Melanocyte of skin (primary cell): ENCODE data around the genes ALKBH7, SLC25A41 and MBD3L4.

- CAGE, long polyA plus RNA, 2 experiments, result no peak in any of the 2 experiments
Observed at GRCh38 chr19:5805818-5806491, 1.1 kb downstream of the NRTN start.

GRCh38 chr19:5915305-5915786 is 1.3 kb downstream of the CAPS start:
- CAGE, long polyA plus RNA, 2 experiments, result no peak in any of the 2 experiments

DNA sequence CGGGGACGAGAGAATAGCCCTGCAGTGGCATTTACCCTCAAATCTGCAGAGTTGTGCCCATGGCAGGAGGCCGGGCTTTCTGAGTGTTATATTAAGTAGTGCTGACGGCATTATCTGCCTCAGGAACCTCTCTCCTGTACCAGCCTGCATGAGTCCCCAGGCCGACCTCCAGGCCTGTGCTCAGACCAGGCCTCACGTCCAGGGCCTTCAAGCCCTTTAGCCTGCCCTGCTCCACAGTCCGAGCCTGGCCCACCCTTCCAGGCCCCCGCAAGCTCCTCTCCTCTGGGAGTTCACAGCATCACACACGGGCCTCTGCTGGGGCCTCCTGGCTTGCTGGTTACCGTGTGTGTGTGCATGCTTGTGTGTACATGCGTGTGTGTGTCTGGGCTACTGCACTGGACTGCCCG is 26.8 kb downstream of the CAPS start:
- CAGE, long polyA plus RNA, 2 experiments, result no peak in any of the 2 experiments

GRCh38 chr19:5968375-5969441 is 9.2 kb downstream of the RANBP3 start:
- CAGE, long polyA plus RNA, 2 experiments, result no peak in any of the 2 experiments

DNA sequence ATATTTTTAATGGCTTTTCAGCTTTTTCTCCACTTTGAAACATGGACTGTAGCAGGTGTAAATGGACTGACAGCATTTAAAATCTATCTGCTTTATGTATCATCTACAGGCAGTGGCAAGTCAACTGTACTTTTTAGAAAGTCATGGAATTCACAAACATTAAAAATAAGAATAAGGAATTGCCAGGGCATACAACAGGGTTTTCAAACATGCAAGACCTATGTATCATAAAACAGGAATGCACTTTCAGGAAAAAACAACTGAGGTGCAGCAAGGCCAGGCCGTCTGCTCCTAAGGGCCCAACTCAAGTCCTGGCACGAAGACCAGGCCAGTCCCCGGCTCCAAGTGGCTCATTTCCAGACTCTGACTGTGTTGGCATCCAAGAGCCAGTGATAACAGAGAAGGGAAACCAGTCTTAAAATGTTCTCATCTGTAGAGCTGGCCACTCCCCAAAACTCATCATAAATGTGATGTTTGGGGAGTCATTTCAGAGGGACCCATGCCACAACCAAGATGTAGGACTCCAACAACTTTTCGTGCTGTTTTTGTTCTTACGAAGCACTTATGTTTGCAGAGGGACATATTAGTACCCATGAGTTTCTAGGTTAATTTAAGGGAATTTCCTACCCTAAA is 7.0 kb downstream of the RFX2 start:
- CAGE, long polyA plus RNA, 2 experiments, result no peak in any of the 2 experiments

- CAGE, long polyA plus RNA, 2 experiments, result no peak in any of the 2 experiments
Observed at GRCh38 chr19:6372637-6373403, at the start of gene ALKBH7. Gene ALKBH7, plus strand, starts transcription at chr19:6372794.

DNA sequence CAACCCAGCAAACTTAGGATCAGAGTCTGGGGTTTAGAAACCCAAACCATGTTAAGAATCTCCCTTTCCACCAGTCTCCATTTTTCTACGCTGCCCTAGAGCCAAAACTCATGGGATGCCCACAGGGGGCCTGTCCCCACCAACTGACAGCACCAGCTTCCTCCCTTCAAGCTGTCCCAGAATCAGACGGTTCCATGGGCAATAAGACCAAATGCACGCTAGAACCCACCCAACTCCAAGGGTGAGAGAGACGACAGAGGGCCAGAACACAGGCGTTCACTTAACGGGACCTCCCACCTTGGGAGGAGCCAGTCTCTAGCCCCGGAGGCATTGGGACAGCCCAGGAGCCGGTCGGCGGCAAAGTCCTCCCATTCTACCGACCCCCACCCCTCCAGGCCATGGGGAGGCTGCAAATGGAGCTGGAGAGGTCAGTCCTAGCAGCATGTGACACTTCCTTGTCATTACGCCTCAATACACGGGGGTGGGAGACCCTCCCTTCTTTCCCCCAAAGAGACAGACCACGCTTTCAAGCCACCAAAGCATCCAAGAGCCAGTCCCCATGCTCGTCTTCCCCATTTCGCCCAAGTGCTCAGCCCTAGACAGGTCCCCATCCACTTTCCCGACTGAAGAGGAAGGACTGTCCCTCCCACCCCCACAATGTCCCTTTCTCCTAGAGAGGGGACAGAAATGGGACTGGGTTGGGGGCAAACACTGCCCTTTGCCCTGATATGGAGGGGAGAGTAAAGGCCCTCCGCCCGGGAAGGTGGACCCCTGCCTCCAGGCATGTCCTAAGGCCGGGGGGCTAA is 1.0 kb downstream of the KHSRP start:
- CAGE, long polyA plus RNA, 2 experiments, result no peak in any of the 2 experiments

DNA sequence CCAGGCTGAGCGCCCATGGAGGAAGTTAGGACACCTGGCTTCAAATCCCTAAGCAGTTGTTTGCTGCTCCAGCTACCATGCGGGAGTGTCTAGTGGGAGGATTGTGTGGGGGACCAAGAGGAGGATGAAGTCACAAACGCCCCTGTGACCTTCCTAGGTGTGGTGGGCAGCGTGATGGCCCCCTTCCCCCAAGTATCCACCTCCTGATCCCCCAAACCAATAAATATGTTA is at the start of gene SLC25A41:
TSS of gene SLC25A41 (minus strand) at position 87 of the 231 bp plus-strand sequence.
- CAGE, long polyA plus RNA, 2 experiments, result no peak in any of the 2 experiments

GRCh38 chr19:6467324-6468151 is 3.5 kb downstream of the CRB3 start:
- CAGE, long polyA plus RNA, 2 experiments, result no peak in any of the 2 experiments

GRCh38 chr19:6515869-6516780 is 14.0 kb upstream of the TUBB4A start:
- CAGE, long polyA plus RNA, 2 experiments, result no peak in any of the 2 experiments

DNA sequence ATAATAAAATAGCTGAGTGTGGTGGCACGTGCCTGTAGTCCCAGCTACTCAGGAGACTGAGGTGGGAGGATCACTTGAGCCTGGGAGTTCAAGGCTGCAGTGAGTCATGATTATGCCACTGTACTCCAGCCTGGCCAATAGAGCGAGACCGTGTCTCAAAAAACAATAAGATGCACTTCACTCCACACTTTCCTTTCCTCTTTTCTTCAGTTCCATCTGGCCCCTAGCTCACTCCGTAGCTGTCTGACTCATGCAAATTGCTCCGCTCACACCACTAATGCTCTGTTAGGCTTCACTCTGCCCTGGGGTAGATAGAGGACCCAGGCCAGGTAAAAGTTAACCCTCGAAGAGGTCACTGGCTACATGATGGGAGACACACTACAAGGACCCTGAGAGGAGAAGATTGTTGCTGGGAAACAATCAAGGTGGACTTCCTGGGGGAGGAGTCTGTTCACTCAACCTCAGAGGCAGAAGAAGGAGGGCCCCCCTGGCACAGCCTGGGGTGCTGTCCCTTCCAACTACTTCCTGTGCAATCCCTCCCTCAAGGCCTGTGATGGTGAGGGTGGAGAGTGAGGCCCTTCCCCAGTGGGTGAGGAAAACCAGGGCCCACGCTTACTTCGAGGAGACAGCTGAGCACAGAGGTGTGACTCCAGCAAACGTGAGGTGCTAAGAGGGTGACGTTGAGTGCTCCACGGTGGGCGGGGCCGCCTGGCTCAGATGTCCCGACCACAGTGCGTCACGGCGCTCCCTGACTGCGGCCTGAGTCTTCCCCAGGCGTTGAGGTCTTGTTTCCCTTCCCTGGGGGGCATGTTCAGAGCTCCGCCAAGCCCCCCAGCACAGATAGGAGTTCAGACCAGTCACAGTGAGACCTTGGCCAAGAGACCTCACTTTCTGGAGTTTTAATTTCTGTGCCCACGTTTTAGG is 8.8 kb upstream of the TNFSF9 start:
- CAGE, long polyA plus RNA, 2 experiments, result no peak in any of the 2 experiments

- CAGE, long polyA plus RNA, 2 experiments, result no peak in any of the 2 experiments
Observed at GRCh38 chr19:6690379-6690891, 20.5 kb upstream of the TNFSF14 start.

DNA sequence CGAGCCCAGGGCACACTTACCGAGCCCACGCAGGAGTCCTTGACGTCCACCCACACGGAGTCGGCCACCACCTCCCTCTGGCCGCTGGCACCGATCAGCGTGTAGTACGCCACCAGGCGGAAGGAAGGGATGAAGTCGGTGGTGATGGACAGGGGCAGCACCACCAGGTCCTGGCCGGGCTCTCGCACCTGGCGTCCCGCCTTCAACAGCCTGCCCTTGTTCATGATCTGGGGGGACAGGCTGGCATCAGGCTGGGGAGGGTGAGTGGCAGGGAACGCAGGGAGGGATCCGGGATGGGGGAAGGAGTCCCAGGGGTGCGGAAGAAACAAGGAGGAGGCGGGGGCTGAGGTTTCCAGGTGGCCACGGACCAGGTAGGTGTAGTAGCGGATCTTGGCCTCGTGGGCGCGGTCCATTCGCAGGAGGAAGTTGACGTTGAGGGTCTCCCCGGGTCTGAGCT is 9.8 kb downstream of the C3 start:
- CAGE, long polyA plus RNA, 2 experiments, result no peak in any of the 2 experiments

GRCh38 chr19:6712152-6713038 is 8.1 kb downstream of the C3 start:
- CAGE, long polyA plus RNA, 2 experiments, result no peak in any of the 2 experiments

DNA sequence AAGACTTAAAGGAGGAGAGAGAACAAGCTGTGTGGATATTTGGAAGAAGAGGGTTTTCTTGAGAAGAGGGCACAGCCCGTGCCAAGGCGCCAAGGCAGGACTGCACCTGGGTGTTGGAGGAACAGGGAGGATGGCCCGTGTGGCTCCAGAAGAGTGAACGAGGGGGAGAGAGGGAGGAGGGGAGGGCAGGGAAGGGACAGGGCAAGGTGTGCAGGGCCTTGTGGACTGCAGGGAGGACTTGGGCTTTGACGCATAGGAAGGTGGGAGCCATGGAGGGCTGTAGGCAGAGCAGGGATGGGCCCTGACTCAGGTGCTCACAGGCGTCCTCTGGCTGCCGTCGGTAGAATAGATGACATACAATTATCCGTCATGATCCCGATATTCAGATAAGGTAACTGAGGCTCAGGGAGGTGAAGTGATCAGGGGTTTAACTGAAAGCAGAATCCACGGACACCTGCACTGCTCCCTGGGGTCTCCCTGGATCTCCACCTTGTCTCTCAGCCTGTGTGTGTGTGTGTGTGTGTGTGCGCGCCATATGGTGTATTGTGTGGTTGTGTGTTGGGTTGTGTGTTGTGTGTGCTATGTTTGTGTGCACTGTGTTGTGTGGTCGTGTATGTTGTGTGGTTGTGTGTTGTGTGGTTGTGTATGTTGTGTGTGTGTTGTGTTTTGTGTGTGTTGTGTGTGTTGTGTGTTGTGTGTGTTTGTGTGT is 3.4 kb downstream of the C3 start:
- CAGE, long polyA plus RNA, 2 experiments, result no peak in any of the 2 experiments

DNA sequence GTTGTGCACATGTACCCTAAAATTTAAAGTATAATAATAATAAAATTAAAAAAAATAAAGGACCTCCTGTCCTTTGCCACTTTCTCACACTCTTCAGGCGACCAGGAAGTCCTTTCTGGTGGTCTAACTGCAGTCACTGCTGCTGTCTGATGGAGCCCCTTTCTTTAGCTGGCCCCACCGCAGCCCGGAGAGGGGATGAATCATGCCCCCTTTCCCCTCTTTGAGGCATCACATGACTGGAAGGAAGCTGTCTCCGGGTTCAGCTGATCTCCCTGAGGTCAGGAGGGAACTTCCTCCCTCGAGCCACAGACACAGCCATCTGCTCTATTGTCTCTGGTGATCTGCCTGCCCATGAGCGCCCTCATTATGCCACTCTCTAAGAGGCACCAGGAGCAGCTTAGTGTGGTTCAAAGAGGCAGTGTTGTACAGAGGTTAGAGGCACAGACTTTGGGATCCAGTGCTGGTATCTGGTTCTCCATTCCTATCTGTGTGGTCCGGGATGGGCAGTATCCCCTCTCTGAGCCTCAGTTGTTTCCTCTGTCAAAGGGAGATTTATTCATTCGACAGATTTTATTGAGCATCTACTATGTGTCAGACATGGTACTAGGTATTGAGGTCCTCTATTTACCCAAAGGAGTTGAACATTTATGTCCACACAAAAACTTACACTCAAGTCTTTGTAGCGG is 29.9 kb downstream of the VAV1 start:
- CAGE, long polyA plus RNA, 2 experiments, result no peak in any of the 2 experiments

DNA sequence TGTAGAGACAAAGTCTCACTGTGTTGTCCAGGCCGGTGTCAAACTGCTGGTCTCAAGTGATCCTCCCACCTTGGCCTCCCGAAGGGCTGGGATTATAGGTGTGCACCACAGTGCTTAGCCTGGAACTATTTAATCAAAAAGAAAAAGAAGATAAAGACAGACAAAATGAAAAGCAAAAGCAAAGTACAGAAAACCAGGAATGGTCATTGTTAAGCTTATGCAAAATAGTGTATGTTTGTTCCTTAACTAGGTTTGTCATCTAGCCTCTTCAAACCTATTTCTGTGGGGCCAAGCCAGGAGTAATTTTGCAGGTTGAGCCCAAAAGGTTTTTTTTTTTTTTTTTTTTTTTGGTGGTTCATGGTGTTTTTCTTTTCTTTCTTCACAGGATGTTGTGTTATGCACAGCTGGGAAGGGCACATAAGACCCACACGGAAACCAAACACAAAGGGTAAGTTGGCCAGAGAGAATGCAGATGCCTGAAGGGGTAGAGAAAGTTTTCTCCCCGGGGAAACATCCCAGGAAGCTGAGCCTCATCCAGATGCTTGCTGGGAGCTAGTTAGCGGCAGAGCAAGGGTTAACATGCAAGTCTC is 2.8 kb downstream of the ADGRE1 start:
- CAGE, long polyA plus RNA, 2 experiments, result no peak in any of the 2 experiments

DNA sequence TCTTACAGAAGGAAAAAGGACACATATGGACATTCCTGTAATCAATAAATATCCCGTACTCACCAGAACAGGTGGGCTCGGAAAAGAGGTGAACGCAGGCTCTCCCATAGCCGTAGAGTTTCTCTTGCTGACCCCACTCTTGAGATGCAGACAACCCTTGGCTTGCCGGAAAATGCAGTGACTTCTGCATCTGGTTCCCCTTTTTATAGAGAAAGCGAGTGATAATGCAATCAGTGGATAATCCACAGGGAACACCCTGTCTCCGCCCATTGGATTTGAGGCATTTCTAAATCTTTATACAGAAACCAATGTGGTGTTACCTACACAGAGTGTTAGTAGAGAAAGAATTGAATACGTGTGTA is at the start of gene MBD3L4:
TSS of gene MBD3L4 (minus strand) at position 143 of the 362 bp plus-strand sequence.
- CAGE, long polyA plus RNA, 2 experiments, result no peak in any of the 2 experiments

- CAGE, long polyA plus RNA, 2 experiments, result no peak in any of the 2 experiments
Observed at GRCh38 chr19:7069809-7070272, 338 bp downstream of the ZNF557 start.

GRCh38 chr19:7084138-7085174 is 15.0 kb downstream of the ZNF557 start:
- CAGE, long polyA plus RNA, 2 experiments, result no peak in any of the 2 experiments